Smooth muscle cell (in vitro differentiated cells): ENCODE results near the gene TPRG1L.

DNA sequence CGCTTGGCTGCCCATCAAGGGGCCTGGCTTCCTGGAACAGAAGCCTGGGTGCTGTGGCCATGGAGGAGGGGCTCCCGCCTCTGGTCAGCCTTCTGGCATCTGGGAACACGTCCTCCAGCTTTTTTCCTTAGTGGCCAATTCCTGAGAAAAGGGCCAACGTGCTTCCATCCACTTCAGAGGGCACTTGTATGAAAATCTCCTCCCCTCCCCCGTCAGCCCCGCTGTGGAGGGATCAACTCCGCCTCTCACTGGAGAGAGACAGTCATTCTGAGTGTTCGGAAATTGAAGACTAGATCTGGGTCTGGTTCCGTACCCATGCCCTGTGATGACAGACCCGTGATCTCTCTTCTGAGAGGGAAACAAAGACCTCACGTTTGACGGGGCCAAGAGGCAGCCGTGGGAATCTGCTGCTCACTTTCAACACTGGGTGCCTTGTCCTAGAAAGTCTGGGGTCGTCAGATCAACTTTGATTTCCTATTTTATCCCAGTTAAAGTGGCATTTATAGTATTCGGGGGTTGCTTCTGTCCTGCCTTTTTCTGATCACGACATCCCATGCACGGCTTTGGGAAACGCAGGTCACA is 59.0 kb downstream of the PRDM16 start:
- RAMPAGE, long total RNA = no peak

GRCh38 chr1:3249645-3250512 is 180.9 kb downstream of the PRDM16 start:
- RAMPAGE, long total RNA = no peak

GRCh38 chr1:3314049-3314371 is 140.5 kb upstream of the ARHGEF16 start:
- RAMPAGE, long total RNA = no peak

DNA sequence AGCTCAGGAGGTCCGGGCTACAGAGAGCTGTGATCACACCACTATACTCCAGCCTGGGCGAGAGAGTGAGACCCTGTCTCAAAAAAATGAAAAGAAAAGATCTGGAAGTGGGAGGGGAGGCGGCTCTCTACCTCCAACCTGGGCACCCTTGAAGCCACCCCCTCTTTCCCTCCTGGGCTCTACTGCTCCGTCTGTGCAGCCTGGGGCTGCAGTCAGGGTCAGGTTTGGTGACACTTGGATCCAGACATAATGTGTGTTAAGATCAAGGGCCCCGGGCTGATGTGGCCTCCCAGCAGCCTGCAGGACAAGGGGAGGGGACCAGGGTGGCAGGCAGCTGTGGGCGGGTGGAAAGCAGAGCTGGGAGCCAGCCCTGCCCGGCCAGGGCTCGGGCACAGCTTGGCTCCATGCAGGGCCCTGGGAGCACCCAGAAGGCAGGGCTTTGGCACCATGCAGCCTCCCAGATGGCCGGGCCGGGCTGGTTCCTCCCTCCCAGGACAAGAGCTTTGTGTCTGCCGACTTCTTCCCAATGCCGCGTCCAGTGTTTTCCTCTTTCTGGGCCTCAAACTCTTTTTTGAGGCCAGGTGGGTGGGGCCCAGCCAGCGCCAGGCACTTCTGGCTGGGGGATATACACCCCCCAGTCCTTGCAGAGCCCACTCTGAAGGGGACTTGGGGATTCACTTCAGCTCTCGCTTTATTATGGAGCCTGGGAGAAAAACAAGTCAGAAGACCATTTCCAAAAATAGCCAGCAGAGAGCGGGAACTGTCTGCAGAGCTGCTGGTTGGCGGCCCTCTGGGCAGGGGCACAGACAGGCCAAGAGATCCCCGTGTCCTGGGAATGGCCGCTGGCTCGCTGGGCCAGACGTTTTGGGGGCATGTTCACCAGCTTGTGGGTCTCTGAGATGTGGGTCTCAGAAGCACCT is 104.0 kb upstream of the ARHGEF16 start:
- RAMPAGE, long total RNA = no peak

DNA sequence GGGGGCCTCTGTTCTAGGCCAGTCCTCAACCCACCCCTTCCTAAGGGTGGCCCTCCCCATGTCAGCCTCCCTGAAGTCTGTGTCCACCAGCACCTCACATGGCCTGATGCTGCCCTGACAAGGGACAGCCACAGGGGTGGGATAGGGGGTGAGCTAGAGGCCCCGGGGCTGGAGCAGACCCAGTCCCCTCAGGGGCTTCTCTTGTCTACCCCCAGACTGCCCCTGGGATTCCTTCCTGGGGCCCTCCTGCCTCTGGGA is 15.0 kb upstream of the ARHGEF16 start:
- RAMPAGE, long total RNA = no peak

GRCh38 chr1:3460049-3460618 is 5.7 kb downstream of the ARHGEF16 start:
- RAMPAGE, long total RNA = no peak

DNA sequence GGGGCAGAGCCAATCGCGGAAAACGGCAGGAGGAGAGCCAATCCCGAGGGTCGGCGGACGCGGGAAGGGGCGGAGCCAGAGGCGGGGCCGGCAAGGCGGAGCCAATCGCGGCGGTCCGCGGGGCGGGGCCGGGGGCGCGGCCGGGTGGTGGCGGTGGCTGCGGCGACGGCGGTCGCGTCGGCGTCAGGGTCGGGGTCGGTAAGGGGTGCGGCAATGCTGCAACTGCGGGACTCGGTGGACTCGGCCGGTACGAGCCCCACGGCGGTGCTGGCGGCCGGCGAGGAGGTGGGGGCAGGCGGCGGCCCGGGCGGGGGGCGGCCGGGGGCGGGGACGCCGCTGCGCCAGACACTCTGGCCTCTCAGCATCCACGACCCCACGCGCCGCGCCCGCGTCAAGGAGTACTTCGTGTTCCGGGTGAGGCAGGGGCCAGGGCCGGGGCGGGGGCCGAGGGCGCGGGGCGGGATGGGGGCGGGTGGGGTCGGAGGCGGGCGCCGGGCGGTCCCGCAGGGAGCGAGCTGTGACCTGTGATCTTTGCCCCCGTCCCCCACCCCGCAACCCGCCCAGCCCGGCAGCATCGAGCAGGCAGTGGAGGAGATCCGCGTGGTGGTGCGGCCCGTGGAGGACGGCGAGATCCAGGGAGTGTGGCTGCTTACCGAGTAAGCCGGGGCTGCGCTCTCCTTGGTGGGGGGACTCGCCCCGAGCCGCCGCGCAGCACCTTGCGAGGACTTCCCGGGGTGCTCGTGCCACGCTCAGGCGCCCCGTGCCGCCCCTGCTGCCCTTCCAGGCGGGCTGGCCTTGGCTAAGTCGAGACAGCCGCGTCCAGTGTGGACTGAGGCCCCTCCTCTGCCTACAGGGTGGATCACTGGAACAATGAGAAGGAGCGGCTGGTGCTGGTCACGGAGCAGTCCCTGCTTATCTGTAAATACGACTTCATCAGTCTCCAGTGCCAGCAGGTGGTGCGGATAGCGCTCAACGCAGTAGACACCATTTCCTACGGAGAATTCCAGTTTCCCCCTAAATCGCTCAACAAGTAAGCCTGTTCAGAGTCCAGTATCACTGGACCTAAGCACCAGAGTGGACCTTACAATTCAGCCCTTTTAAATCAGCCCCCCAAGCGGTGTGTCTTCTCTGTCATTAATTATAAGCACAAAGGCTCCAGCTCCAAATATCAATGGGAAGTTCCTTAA is at the start of gene TPRG1L:
Gene TPRG1L (plus strand): TSS at position 156 of the 1,187 bp plus-strand sequence.
- RAMPAGE, long total RNA = no peak

DNA sequence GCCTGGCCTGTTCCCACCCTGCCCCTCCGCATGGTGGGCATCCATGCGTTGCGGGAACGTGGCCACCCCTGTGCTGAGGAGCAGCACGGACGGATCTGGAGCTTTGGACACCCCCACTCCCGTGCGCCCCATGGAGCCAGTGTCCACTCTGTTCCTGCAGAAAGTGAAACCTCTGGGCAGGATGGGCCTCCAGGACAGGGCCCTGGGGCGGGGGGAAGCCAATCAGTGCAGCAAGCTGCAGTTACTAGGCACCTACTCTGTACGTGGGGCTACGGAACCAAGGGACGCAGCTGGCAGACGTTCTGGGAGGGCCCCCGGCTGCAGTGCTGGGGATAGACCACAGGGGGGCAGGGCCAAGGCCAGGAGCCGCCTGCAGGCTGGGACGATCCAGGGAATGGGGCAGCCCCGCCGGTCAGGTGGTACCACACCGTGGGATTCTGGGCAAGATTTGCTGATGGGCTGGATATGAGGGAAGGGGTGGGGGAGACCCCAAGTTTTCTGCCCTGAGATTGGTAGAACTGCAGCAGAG is 43.2 kb downstream of the TP73 start:
- RAMPAGE, long total RNA = no peak

GRCh38 chr1:3834806-3835470 is 22.1 kb downstream of the CEP104 start:
- RAMPAGE, long total RNA = no peak

DNA sequence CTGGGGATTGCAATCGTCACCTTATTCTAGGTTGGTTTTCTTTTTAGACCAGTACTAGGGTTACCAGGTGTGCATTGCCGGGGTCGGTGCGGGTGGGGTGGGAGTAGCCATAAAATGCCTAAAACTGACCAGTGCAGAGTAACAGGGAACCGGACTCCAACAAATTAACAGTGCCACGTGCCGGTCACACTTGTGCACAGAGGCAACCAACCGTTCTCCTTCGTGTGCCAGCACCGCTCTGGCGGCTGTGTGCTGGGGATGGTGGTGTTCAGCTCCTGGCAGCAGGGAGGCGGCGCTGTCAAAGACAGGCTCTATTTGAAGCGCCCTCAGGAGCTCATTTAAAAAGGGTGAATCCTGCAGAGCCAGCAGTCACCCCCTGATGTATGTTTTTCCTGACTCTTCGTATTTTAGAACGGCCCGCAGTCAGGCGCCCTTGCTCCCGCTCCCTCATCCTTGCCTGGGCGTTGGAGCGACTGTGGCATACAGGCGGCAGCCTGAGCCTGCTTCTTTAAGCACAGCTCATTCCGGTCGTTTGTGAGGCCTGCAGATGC is 912 bp downstream of the DFFB start:
- RAMPAGE, long total RNA = no peak

DNA sequence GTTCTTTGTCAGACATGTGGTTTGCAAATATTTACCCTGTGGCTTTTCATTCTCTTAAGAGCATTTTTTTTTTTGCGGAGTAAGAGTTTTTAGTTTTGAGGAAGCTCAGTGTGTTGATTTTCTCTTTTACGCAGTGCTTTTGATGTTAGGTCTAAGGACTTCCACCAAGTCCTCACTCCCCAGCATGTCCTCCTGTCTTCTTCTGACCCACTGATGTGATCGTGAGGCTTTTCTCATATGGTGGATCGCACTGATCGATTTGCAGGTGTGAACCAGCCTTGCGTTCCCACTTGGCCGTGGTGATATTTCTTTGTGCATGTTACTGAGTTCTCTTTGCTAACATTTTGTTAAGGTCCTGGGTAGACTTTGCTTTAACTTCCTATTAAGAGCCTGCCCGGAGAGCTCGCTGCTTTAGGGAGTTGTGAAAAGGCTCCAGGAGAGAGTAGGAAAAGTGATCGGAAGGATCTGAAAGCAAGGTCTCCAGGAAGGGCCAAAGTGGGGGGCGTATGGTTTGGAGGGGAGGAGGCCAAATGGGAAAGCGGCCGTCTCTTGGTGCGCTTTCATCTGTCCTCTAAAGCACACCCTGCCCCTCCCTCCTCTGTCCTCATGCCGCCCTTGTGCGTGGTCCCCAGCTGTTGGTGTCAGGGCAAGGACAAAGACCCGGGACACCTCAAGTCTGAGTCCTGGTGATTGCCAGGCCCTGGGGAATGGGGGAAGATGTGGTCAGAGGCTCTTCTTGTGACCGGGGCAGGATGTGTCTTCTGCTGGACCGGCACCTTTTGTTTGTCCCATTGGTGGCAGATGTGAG is 7.9 kb downstream of the DFFB start:
- RAMPAGE, long total RNA = no peak

GRCh38 chr1:3942529-3943277 is 42.6 kb upstream of the C1orf174 start:
- RAMPAGE, long total RNA = no peak

DNA sequence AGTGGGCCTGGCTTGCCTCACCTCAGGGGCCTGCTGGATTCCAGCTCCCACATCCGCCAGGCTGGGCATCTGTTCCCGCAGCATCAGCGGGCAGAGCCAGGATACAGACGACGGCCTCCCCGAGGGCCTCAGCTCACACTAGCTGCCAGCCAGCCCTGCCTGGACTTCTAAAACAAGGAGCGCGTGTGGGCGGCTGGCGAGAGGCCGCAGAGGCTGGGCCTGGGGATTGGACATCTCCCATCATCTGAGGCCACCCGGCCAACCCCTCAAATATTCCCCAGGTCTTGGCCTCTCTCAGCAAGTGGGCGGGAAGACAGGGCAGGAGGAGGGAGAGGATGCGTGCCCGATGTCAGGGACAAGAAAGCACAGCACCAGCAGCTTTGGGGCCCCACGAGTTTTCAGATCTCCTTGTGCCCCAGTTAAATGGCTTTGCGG is 208.8 kb upstream of the C1orf174 start:
- RAMPAGE, long total RNA = no peak

- RAMPAGE, long total RNA = no peak
Measured at GRCh38 chr1:4352575-4352922, 301.9 kb upstream of the AJAP1 start.

- RAMPAGE, long total RNA = no peak
Measured at GRCh38 chr1:4656267-4656669, 1.9 kb downstream of the AJAP1 start.

- RAMPAGE, long total RNA = no peak
Measured at GRCh38 chr1:4730009-4730665, 75.7 kb downstream of the AJAP1 start.

DNA sequence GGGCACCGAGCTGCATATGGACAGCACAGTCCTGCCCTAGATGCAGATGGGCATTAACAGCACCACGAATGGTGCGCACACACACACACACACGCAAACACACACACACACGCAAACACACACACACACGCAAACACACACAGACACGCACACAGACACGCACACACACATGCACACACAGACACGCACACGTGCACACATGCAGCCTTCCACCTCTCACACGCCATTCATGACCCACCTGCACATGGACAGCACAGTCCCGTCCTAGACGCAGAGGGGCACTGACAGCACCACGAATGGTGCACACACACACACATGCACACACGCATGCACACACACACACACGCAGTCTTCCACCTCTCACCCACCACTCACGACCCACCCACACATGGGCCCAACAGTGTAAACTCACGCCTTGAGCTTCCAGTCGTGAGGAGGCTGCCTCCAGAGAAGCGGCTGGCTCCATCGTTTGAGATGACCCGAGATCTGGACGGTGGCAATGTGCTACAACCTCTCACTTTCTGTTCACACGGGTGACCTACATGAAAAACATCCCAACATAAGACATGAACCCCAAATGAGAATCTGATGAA is 112.4 kb downstream of the NPHP4 start:
- RAMPAGE, long total RNA = no peak

DNA sequence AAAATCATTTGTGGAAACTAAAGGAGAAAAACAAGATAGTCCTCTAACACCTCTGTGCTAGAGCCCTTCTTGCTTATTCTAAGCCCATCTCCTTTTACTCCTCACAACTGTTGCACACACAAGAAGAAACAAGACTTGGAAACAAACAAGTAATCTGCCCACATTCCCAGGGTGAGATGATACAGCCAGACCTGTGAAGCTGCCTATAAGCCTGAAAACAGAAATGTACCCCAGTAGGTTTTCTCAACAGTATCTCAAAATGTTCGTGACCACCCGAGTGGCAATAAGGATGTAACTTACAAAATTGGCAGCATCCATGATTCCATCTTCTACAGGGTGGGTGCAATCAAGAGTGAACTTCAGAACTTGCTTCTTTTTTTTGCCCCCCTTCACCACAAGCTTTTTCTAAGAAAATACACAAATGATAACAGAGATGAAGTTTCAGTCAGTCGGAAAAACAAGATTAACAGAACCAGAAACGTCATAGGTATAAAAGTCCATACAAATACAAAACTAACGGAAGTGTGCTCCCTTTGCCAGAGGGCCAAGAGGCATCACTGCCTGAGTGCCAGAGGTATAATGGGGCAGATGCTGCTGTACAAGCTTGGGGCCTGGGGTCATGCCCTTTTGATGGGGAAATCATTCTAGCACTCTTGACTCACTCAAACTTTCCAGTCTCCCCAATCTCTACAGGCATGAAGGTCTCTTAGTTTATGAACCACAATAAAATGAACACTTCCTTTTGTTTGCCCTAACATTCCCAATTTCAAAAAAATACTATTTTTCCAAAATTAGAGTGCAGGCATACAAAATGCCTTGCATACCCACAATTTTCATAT is 1.8 kb downstream of the RPL22 start:
- RAMPAGE, long total RNA = no peak

- RAMPAGE, long total RNA = no peak
Measured at GRCh38 chr1:6245337-6246689, 1.8 kb downstream of the HES3 start.

- RAMPAGE, long total RNA = no peak
Measured at GRCh38 chr1:6273142-6273815, 12.4 kb upstream of the GPR153 start.